HL-60 (cell line): ENCODE measurements around a stretch of chr2.

- RRBS: no CpG with 5 or more reads among the region's 10 CpGs
Measured at GRCh38 chr2:85741133-85741555, 12.6 kb upstream of the ATOH8 start.

DNA sequence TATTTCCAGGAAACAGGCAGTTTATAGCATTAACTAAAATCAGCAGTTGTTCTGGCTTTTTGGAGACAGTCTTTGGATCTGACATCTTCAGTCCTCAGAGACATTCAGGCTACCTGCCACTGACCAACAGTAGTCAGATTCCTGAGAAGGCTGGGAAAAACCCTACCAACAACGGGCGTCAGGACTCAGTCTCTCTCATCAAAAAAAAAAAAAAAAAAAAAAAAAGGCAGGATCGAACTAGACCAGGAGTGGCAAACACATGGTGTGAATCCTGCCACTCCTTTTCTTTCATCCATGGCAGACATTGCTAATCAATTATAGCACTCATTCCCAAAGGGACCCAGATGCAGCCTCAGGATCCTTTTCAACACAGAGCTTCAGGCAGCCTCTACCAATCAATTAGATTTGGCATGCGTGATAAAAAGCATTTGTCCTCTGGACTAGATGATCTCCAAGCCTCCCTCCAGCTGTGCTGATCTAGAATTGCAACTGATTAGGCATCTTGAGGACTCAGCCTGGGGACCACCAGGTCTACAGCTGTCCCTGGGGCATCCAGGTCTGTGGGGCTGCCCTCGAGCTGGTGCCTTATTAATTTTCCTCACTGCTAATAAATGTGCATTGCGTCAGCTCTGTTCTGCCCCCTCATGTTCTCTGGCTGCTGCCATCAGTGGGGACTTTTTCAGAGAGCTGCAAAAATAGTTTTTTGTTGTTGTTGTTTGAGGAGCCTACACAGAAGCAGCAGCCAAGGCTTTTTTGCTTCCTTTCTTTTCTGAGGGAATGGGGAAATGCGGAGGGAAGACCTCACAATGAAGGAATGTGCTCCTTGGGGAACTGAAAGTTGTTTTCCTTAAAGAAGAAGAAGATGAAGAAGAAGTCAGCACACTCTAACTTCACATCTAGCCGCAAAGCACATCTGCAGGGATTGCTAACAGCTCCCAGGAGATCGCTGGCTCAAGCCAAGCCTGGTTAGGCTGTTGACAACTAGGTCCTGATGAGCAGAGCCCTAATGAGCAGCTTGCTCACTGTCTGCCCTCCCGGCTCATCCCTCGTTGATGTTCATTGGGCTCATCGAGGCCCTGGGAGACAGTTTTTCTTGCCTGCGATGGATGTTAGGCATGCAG lies 8.9 kb upstream of the ATOH8 start:
- RRBS: no CpG with 5 or more reads among the region's 13 CpGs

DNA sequence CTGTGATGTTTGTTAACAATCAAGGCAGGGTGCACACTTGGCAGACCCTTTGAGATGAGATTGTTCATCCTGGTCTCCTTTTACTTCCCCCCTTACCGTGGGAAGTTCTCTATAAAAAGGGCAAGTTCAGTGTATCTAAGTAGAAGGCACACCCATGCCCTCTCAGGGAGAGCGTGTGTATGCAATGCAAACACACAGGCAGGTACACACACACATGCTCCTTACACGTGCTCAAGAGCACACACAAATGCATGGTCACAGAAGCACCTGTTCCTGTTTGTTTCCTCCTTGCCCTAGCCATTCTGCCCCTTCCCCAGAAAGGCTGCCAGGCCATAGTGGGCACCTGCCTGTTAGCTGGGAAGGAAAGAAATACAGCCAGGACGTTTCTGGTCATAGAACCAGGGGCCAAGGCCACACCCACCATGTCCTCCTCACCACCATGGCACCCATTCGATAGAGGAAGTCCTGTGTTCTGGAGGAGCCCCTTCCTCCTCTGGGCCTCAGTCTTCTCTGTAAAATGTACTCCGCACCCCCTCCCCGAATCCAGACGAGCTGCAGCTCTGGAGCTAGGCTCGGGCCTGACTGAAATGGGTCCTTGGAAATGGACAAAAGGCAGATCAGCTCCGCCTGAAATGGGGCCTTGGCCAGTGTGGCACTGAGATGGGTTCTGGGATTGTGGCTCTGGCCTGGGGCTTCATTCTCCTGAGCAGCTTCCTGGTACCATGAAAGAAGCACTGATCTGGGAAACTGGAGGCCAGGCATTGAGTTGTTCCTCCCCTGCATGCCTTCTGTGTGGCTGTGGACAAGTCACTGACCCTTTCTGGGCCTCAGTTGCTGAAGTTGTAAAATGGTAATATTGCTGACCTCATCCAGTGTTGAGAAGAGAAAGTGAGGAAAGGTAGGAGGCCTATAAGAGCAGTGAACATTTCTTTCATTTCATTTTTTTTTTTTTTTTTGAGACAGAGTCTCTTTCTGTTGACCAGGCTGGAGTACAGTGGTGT lies 3.4 kb downstream of the ATOH8 start:
- RRBS: no CpG with 5 or more reads among the region's 10 CpGs

- RRBS: no CpG with 5 or more reads among the region's 5 CpGs
Measured at GRCh38 chr2:85844357-85844902, 44.4 kb downstream of the ST3GAL5 start.

DNA sequence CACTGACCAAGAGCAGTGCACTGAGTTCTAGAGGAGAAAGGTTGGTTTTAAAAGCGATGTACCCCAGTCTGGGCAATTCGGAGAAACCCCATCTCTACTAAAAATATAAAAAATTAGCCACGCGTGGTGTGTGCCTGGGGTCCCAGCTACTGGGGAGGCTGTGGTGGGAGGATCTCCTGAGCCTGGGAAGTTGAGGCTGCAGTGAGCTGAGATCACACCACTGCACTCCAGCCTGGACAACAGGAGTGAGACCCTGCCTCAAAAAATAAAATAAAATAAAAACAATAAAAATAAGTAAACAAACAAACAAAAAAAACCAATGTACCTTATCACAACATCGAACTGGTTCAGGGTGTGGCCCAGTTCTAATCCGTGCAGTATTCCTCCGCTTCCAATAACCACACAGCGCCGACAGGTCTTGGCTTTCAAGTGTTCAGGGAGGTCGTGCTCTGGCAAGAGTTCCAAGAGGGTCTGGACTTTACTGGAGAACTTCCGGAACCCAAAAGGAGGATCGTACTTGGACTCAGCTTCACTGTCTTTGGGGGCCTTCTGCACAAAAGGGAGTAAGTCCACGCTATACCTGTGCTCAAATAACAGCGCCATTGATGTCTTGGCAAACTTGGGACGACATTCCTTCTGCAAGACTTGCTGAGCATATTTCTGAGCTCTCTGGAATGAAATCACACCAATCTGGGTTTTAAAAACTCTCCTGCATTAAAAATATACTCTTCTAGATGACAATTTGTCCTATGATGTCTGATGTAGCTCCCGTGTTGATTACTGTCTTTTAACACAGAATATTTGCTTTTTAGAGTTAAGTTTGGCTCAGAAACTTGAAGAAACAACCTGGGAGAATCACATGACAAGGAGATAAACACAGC lies 41.0 kb downstream of the ST3GAL5 start:
- RRBS: no CpG with 5 or more reads among the region's 16 CpGs

DNA sequence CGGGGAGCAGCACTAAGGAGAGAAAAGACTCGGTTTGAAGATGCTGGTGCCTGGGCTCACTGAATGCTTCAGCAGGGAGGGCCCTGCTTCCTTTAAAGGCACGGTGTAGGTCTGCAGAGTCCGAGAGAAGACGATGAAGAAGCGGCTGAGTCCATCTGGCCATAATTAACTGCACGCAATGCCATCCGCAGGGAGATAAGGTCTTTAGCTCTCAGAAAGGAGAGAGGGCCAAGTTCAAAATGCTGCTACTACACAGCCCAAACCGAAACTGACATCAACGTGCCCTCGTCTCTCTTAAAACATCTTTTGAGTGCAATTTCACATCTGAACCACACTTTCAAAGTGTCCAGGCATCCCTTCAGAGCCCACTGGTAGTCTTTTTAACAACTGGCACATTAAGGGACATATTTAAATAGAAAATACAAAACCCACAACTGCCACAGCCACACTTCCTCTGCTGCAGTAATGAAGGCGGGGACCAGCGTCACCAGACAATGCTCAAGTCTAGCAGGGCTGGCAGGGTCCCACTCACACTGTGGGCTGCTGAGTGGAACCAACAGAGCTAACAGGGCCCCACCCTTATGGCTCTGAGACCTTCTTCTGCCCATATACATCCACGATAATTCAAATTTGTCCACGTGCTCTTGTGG lies 35.8 kb downstream of the ST3GAL5 start:
- RRBS: no CpG with 5 or more reads among the region's 15 CpGs

DNA sequence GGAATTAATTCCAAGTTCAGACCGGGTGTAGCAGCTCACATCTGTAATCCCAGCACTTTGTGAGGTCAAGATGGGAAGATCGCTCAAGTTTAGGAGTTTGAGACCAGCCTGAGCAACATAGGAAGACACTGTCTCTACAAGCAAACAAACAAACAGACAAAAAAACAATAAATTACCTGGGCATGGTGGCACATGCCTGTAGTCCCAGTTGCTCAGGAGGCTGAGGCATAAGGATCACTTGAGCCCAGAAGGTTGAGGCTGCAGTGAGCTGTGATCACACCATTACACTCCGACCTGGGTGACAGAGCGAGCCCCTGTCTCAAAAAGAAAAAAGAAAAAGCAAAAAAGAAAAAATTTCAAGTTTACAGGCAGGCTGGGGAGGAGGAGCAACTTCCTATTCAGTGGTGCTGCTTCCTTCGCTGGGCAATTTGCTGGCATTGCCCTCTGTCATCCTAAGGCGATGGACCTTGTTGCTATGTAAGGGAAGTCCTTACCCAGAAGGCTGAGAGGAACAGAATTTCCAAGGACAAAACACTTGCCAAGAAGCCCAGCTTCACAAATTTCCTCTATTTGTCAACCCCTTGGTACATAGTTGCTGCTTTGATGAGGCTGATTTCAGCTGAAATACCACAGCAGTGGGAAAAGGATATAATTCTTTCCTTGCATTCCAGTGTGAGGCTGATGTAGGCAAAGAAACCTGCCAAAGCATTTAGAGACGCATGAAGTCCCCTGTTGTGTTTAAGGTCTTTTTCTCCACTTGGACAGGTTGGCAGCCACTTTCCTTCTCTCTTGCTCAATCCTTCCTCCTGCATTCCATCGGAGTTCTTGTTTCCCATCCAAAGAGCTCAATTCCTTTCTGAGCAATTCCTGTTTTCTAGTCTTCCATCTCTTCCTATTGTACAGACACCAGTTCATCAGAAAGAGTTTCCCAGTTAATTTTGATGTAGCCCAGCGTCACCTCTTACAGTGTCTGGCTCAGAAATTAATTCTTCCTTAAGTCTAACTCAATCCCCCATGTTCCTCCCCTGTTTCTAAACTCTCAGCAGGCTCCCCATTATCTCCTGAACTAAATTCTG lies 16.4 kb upstream of the ST3GAL5 start:
- RRBS: no CpG with 5 or more reads among the region's 9 CpGs

DNA sequence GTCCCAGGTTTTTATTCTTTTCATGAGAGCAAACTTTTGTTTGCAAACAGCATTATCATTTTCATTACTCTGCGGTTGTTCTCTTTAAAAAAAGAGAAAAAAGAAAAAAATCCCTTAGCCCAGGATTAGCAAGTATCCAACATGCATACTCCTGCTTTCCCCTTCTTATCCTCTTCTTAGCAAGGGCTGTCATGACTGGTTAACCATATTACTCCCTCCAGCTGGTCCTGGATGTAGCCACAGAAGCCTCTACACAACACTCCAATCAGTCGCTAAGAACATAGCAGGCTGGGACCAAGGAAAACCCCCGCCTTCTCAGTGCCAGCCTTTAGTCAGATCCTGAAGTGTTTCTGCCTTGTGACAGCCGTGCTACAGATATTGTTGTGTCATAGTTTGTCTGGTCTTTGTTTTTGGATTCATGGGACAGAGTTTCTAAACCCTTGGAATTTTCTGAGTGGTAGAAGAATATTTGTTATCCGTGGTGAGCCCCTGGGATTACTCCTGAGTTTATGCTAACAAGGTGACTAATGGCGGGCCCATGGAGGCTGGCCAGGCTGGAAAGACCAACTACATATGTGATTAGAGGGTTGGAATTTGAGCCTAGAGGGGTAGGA lies 23.4 kb upstream of the ST3GAL5 start:
- RRBS: no CpG with 5 or more reads among the region's 6 CpGs

DNA sequence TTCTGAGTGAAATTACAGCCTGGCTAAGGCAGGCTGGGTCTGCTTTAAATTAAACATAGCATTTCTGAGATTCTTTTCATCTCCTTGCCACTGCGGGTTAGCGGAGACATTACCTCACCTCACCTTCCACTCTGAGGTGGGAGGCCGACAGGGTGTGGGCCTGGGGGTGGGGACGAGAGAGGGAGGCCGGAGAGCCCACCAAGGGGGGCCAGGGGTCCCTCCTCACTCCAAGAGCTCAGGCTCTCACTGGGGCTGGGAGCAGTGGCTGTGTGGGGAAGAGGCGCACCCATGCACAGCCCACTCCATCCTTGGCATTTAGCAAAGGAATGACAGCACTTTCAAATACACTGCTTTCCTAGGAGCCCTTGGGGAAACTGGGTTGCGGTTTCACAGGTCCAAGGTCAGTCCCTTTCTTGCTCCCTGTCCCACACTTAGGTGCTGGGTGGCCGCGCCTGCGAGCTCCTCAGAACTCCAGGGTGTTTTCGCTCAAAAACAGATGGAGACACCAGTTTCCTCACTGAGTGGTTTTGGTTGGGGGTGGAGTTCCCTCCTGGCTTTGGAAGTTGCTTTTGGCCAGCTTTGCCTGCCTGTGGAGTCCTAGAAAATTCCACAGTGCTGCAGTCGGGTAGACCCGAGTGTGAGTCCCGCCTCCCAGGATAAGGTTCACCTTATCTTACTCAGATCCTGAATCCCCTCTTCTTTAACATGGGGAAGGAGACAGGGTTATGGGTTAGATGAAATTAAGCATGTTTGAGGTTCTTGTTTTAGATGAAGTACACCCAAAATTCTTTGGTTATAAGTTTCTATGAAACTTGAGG lies 107.1 kb downstream of the POLR1A start:
- RRBS: no CpG with 5 or more reads among the region's 14 CpGs

- RRBS: 2% methylated on average over 2 of the region's 20 CpGs
Measured at GRCh38 chr2:86036987-86038176, 68.3 kb downstream of the POLR1A start.

- RRBS: 100% methylated on average over 4 of the region's 16 CpGs
Measured at GRCh38 chr2:86043870-86044611, 61.6 kb downstream of the POLR1A start.

DNA sequence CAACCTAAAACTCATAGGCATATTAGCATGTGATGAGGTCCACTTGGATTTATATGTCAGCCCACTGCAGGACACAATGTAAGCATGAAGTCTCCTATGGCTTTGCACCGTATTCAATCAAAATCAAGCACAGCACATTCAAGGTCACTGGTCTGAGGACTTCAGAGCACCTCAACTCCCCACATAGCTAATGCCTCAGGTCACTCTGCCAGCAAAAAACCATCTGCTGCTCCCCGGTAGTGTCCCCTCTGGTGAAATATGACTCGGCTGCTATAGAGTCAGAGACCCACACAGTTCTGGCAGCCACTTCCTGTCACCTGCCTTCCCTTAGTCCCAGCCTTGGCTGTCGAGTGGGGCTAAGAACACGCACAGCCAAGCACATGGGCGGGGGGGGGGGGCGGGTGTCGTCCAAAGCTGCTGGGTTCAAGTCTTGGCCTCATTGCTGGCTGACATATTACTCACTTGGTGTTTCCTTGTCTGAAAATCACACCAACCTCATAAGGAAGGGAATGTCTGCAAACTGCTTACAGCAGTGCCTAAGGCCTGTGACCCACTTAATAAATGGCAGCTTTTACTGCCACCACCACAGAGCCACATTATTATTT lies 37.6 kb downstream of the POLR1A start:
- RRBS: no CpG with 5 or more reads among the region's 8 CpGs

DNA sequence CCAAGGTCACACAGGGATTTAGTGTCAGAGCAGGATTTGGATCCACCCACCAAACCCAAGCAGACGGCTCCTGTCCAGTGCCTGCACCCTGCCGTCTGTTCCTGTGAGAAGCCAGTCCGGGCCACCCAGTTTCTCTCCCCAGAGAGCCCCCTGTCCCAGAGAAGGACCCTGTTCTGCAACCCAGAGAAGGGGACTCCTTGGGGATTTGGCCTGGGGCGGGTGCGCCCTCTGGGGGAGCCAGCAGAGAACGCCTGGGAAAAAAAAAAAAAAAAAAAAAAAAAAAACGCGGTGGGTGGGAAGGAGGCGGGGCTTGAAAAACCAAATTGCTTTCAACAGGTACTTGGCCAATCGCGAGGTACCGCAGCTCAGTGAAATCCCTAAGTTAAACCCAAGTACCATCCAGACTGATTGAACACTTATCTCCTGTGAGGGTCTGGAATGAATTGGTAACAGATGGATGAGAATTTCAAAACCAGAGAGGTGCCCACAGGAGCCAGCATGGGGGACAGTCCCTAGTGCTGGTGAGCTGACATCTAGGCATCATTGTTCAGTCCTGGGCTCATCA lies 30.9 kb upstream of the REEP1 start:
- RRBS: no CpG with 5 or more reads among the region's 12 CpGs

DNA sequence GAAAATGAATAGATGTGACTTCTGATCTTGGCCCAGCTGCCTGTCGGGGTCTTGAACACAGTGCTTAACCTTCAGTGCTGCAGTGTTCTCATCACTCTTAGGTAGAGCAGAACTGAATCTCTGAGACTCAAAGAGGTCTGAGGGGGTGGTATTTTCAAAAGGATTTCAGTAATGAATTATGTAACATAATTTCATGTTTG lies 50.3 kb downstream of the KDM3A start:
- RRBS: no CpG with 5 or more reads among the region's 1 CpG

DNA sequence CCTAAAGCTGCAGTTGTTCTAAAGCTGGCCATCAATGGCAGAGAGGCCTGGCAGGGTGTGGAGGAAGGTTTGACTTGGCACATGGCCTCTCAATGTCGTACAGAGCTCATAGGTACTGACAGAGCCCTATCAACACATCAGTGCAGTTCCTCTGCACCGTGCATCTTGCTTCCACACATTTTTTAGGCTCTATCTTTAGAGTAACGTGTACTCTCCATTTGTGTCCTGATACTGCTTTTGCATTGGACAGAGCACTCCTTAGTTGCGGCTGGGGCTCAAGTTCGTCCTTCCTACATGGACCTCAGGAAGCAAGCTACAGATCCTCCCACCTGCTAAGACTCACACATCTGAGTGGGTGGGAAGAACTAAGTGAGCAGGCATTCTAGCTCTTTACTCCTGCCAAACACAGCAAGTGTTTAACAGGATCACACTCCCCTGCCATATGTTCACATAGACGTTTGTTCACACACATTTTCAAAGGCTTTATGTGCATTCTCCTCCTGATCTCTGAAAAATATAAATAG lies 3.1 kb upstream of the CHMP3 start:
- RRBS: no CpG with 5 or more reads among the region's 6 CpGs

DNA sequence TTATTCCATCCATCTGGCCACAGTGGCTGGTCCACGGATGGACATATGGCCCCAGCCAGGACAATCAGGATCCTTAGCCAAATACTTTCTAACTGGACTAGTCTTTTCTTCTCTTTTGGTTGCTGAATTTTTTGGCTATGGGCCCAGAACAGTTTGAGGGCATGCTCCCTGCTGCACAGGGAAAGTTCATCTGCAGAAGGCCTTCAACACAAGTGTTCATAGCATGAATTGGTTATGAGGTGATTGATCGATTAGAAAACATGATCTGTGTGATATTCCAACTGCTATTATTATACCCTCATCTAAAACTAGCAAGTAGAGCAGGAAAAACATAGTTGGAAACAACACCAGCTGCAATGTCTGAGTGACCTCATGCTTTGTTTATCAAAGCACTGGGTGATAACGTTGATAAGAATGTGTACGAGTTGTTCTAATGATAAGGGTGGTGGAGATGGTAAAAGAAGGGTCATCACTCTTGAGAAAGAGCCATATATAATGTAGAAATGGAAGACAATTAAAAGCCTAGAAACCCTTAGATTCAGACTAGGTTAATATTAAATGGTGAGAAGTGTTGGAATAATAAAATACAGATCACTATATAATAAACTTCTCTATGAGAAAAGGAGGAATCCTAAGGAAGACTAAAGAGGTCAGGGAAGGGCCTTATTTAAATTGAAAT lies 47.9 kb upstream of the RNF103 start:
- RRBS: no CpG with 5 or more reads among the region's 4 CpGs

DNA sequence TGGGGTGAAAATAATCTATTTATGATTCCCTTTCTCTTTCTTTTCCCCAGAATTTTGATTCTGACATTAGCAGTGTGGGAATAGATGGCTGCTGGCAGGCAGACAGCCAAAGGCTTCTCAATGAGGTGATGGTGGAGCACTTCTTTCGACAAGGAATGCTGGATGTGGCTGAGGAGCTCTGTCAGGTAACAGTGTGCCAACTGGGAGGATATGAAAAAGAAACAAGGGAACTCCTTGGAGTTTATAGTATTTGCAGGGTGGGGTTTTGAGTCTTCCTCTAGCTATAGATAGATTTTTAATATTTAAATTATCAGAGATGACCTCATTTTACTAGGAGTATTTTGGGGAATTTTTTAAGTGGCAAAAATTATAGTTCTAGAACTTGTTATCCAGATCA lies 31.8 kb downstream of the RMND5A start:
- RRBS: no CpG with 5 or more reads among the region's 1 CpG

- RRBS: no CpG with 5 or more reads among the region's 11 CpGs
Measured at GRCh38 chr2:86775361-86776394, 15.0 kb downstream of the CD8A start.

DNA sequence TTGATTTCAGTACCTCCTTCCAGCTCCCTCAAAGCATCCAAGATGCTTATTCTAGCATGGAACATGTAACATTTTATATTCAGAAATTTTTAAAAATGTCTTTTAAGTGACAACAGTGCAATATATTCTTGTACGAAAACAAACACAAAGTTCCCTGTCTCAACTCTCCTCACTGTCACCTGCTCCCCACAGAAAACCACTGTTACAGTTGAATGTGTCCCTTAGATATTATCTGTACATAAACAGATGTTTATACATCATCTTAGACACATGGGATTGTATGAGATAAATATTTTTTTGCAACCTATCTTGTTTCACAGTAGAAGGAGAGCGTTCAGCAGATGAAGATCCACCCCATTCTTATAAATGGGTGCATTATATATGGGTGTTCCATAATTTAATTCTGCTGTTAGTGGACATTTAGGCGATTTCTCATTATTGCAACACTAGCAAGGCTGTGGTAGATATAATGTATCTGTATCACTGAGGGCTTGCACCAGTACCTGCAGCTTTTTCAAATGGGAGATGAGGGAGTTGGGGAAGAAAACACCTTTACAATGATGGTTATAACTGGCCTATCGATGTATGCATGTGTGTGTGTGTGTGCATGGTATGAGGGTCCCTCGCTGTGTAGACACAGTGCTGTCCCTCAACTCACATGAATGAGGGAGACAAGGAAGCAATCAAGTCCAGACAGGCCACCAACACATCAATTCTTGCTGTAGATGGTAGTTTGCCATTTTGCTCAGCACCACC lies 2.3 kb upstream of the CD8A start:
- RRBS: no CpG with 5 or more reads among the region's 5 CpGs